Iris pigment epithelial cell (primary cell): ENCODE measurements around a stretch of chr2.

DNA sequence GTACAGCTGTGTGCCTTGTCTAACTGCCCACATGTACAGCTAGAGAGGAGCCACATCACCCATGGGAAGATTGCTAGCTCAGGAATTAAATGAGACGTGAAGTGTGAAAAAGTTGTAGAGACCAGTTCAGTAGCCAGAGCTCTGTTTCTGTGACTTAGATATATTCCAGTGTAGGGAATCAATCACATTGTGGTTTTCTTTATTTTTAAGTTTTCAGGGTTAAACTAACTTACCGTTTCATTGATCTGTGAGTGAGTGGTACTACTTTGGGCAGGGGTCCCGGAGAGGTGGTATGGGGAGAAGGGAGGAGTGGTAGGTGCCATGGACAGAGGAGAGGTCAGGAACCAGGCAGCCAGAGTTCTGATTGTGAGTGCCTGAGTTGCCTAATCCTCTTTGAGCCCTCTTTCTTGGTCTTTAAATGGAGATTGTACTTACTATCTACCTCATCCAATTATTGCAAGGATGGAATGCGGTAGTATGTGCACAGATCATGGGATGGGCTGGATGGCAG is 97.1 kb upstream of the EML6 start:
- RRBS: no CpG with 5 or more reads among the region's 4 CpGs

- RRBS: 8% methylated on average over 2 of the region's 4 CpGs
Observed at GRCh38 chr2:54633361-54633944, 90.0 kb upstream of the EML6 start.

GRCh38 chr2:54636397-54637095 is 86.9 kb upstream of the EML6 start:
- RRBS: no CpG with 5 or more reads among the region's 9 CpGs

- RRBS: no CpG with 5 or more reads among the region's 16 CpGs
Observed at GRCh38 chr2:54649413-54650227, 73.8 kb upstream of the EML6 start.

- RRBS: no CpG with 5 or more reads among the region's 13 CpGs
Observed at GRCh38 chr2:54668155-54668638, 55.3 kb upstream of the EML6 start.

- RRBS: no CpG with 5 or more reads among the region's 3 CpGs
Observed at GRCh38 chr2:54669820-54670208, 53.6 kb upstream of the EML6 start.

GRCh38 chr2:54880002-54880399 is 156.5 kb downstream of the EML6 start:
- RRBS: no CpG with 5 or more reads among the region's 9 CpGs

DNA sequence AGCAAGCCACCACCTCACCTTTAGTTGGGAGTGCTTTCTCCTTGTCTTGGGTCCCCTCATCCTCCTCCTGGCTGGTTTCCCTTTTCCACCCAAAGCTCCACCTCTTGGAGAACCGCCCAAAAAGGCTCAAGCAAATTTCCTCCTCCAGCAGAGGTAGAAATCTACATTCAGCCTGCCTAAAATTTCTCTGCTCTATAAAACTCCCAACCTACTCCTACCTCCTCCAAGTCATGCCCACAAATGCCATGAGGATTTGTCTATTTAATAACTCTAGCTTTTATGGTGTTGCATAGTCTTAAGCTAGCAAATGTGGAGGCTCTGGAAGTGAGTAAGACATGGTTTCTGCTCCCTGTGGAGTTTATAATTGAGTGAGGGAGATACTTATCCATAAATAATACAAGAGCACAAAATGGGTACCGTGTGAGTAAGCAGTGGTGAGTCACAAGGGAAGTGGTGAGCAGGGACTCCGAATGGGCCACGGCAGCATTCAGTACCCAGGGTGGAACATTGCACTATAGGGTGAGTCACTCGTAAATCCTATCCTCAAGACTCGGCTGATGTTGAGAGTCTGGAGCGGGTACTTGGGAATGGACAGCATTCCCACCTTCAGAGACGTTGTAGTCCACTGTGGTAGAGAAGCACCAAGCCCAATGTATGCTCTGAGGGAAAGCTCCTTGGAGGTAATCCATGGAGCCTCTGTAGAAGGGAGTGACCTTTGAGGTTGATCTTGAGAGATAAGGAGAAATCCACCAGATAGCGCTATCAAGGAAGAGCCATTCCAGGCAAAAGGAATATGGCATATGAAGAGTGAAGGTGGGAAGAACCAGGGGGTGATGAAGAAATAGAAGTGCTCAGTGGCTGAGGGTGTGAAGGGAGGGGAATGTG is 146.2 kb downstream of the RTN4 start:
- RRBS: no CpG with 5 or more reads among the region's 9 CpGs

DNA sequence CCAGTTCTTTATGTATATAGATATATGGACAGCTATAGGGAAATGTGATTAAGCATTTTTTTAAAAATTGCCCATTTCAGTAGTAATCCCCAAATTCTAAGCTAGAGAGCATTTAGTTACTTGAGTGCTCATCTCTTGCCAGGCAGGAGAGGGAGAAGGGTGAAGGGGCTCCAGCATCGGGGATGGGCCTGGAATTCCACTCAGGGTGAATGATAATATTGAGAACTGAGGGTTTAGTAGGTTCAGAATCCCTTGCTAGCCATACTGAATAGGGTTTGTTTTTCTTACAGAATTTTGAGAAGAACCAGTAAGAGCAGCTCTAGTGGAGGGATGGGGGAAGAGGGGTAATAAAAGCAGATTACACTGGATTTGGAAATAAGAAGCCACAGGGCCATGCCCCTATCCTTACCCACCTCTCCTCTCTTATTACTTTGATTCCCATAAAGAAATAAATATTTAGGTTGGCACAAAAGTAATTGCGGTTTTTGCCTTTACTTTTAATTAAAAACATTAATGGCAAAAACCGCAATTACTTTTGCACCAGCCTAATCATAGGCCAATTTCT is 58.1 kb upstream of the RTN4 start:
- RRBS: no CpG with 5 or more reads among the region's 3 CpGs

GRCh38 chr2:55152458-55153224 is 79.5 kb downstream of the CLHC1 start:
- RRBS: no CpG with 5 or more reads among the region's 11 CpGs

GRCh38 chr2:55227837-55228618 is 4.1 kb downstream of the CLHC1 start:
- RRBS: no CpG with 5 or more reads among the region's 1 CpG

DNA sequence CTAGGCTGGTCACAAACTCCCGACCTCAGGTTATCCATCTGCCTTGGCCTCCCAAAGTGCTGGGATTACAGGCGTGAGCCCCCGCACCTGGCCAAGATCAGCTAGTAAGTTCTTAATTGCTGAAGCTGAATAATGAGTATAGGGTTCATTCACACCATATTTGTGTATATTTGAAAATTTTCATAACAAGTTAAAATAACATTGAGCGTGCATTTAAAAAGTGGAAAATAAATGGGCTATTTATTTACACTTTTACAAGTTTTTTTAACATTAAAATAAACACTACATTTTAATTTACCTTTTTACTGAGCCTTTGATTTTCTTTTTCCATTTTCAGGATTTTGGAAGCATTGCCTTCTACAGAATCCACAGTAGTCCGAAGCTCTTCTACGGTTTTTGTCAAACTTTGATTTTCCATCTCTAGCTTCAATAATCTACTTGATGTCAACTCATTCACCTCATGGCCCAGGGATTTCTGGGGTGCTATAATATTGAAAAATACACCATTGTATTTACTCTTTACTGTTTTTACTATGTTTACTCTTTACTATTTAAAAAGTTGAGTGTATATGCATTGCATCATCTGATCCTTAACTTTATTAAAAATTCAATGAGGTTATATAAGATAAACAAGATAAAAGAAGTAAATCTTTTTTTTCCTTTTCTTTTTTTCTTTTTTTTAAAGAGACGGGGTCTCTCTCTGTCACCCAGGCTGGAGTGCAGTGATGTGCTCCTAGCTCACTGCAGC is 70.3 kb upstream of the MTIF2 start:
- RRBS: no CpG with 5 or more reads among the region's 7 CpGs

DNA sequence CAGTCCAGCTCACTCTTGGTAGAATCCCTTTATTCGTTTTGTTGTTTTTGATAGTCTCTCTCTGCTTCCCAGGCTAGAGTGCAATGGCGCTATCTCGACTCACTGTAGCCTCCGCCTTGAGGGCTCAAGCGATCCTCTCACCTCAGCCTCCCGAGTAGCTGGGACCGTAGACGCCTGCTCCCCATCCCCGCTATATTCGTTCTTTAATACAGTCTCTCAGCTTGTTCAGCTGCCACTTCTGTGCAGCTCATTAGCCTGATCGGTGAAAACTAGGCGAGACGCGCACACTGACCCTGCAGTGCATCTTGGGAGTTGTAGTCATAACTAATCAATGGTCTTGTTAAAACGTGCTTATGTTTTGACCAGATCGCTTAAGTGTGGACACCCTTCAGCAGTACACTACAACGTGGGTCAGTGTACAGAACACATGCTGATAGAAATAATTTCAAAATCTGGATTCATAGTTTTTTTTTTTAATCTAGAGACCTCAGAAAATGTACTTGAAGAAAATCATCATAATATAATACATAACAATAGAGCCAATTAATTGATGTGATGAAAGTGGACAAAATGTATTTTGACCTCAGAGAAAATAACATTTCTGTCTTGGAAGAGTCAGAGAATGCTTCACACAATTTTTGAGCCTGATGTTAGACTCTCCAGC is 1.3 kb upstream of the PPP4R3B start:
- RRBS: no CpG with 5 or more reads among the region's 17 CpGs

DNA sequence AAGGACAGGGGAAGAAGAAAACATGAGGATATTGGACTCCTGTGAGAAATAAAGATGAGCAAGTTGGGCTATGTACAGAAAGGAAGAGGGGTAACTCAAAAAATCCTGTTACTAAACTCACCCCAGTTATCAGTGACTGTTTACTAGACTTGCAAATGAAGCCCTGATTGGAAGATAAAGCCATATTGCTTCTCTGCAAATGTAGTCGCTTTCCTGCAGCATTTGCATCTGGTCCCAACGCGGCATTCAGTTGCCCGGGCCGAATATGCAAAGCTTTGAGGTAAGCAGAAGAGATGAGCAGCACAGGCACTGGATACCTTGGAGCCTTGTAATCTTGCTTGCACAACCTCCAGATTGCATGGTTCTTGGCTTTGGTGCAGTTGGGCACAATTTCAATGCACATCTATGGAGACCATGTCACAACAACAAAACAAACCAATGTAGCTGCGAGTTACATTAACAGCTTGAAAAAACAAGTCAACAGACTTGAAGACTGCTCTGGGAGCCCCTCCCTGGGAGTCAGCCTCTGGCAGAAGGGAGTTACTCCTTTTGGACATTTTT is 113.8 kb downstream of the EFEMP1 start:
- RRBS: no CpG with 5 or more reads among the region's 6 CpGs

DNA sequence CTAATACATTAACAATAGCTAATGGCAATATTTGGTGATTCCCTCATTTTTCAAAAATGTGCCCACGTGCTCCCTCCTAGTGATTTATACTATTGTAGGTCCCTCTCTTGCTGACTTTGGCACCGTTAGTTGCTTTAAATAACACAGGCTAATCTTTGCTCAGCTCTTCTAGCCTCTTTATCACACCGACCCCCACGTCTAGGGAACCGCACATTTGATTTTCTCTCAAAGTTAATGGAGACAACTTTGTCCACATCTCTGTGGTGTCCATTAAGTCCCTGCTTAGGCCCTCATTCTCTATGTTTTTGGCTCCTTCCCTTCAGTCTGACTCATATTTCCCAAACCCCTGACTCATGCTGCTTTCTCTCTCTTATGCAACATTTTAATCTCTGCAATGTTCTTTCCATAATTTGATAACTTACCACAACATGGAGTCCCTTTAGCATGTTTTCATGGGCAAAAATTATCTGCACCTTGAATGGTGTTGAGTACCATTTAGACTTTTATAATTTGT is 38.0 kb downstream of the EFEMP1 start:
- RRBS: no CpG with 5 or more reads among the region's 5 CpGs

GRCh38 chr2:55922245-55922821 is 1.2 kb downstream of the EFEMP1 start:
- RRBS: no CpG with 5 or more reads among the region's 17 CpGs

DNA sequence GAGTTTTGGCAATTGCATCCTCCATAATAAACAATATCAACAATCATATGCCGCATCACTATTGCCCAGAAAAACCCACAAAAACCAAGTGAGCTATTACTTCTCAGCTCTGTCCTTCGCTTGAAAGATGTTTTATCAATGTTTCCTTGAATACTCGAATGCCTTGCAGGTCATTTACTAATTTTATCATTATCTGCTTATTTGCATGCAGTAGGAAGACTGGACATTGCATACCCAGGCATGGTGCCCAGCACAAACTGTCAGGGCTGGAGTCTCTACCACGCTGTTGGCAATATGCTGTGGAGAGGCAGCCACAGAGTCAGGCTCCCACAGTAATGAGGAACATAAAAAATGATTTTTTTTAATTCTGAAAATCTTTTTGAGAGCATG is 709.6 kb upstream of the FANCL start:
- RRBS: no CpG with 5 or more reads among the region's 4 CpGs

- RRBS: no CpG with 5 or more reads among the region's 5 CpGs
Observed at GRCh38 chr2:59594594-59595112, 958.8 kb downstream of the BCL11A start.

DNA sequence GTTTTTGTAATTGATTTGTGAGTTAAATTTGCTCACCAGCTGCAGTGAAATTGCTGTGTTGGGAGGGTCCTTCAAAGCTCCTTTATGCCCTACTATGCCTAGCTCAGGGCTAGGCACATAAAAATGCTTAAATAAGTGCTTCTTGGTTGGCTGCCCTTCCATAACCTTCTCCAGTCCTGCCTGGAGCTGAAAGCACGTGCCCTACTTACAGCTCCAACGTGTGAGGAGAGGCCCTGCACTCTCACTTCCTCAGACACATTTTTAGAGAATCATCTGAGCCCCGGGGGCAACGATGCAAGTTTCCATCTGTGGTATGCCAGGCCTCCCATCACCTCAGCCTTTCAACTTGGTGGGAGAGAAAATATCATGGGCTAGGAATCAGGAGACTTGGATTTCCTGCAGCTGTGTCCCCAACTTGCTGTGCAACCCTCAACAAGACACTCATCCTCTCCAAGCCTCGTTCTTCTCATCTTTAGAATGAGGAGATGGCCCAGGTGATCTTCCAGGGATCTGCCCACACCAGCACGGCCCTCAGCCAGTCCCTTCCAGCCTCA is 202.6 kb downstream of the BCL11A start:
- RRBS: no CpG with 5 or more reads among the region's 6 CpGs

GRCh38 chr2:60352323-60353267 is 200.9 kb downstream of the BCL11A start:
- RRBS: no CpG with 5 or more reads among the region's 20 CpGs